Mammary microvascular endothelial cell (primary cell): ENCODE measurements around the genes OLFM4, KLHL1 and BORA.

- RAMPAGE, long total RNA = no peak
These were observed 43.3 kb downstream of the ATP7B start for GRCh38 chr13:51967799-51968408.

- RAMPAGE, long total RNA = start-site peak on the plus strand at chr13:52617485-52617518, 225 and 79 reads in 2 replicates
These were observed 24.9 kb upstream of the HNRNPA1L2 start for GRCh38 chr13:52617016-52618121.

DNA sequence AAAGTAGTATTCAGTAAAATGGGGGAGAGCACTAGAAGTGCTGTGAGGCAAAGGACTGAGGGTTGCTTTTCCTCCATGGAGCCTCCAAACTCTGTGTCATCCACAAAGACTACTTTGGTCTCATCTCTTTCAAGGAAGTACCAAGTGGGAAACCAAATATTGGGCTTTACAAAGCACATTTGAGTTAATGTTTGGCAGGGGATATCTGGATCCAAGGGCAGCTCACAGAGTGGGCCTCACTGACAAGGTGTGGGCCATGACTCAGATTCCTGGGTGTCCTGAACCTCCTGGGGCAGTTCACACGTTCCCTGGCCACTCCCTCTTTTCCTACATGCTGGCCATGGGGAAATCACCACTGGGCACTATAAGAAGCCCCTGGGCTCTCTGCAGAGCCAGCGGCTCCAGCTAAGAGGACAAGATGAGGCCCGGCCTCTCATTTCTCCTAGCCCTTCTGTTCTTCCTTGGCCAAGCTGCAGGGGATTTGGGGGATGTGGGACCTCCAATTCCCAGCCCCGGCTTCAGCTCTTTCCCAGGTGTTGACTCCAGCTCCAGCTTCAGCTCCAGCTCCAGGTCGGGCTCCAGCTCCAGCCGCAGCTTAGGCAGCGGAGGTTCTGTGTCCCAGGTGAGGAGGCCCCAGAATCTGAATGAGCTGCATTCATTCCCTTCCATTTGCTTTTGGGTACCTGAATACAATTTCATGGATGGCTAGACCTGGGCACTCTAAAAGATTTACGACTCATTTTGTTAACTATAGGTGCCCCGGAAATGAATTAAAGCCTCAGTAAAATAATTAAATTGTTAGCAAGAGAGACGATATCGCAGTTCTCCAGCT is at the start of gene OLFM4:
TSS of gene OLFM4 (plus strand) at position 395 of the 832 bp plus-strand sequence.
- RAMPAGE, long total RNA = no peak

DNA sequence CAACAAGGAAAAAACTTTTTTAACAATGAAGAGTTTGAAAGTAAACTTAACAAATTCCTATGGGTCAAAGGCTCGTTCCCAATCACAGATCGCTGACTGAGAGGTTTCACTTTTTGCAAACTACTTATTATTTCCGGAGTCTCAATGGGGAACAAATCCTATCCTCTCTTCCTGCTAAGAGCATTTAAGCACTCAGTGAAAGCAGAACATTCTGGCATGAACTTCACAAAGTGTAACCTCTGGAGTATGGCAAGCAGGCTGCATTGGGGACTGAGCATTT is 484.5 kb downstream of the OLFM4 start:
- RAMPAGE, long total RNA = no peak

DNA sequence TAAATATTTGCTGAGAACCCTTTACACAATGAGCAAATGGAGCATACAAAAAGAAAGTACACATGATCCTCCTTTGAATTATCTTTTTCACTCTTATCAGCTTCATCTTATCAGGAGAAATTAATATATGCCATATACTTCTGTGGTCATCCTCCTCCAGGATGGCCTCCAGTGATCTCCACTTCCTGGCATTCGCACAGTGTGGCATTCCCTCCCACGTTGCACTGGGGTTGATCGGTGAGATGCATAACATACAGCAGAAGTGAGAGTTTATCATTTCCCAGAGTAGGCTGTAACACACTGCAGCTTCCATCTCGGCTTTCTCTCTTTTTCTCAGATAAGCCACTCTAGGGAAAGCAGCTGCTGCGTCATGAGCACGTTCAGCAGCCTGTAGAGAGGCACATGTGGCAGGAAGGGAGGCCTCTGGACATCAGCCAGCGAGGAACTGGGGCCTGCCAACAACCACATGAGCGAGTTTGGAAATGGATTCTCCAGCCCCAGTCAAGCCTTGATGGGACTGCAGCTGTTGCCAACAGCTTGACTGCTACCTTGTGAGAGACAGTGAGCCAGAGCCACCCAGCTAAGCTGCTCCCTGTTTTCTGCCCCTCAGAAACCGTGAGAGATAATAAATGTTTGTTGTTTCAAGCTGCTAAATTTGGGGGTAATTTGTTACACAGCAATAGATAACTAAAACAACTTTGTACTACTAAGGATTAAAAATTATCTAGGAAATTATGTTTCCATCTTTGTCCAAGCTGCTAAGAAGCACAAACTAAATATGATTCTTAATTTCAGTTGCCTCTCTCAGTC is 807.0 kb downstream of the DIAPH3 start:
- RAMPAGE, long total RNA = no peak

DNA sequence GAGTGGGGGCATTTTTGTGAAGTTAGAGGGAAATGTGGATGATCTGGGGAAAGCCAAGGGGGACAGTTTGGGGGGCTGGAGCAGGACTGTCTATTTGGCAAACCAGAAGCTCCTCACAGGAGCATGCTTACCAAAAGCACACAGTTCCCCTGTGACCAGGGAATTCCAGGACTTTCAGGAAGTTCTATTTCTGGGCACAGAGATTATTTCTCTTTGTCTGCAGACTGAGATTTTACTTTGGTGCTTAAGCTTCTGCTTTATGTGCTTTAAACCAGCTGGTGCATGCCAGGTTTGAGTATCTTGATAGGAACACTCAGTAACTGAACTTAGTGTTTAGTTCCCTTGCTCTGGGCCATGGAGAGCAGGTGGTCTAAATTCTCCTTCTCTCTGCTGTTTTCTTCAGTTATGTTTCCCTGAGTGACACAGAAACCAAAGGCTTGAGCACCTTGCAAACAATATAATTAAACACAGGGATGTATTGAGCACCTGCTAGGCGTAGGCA is 525.2 kb downstream of the DIAPH3 start:
- RAMPAGE, long total RNA = no peak

GRCh38 chr13:60395764-60396740 is 968 bp upstream of the TDRD3 start:
- RAMPAGE, long total RNA = no peak

GRCh38 chr13:69959269-69959468 is 149.1 kb downstream of the KLHL1 start:
- RAMPAGE, long total RNA = no peak

DNA sequence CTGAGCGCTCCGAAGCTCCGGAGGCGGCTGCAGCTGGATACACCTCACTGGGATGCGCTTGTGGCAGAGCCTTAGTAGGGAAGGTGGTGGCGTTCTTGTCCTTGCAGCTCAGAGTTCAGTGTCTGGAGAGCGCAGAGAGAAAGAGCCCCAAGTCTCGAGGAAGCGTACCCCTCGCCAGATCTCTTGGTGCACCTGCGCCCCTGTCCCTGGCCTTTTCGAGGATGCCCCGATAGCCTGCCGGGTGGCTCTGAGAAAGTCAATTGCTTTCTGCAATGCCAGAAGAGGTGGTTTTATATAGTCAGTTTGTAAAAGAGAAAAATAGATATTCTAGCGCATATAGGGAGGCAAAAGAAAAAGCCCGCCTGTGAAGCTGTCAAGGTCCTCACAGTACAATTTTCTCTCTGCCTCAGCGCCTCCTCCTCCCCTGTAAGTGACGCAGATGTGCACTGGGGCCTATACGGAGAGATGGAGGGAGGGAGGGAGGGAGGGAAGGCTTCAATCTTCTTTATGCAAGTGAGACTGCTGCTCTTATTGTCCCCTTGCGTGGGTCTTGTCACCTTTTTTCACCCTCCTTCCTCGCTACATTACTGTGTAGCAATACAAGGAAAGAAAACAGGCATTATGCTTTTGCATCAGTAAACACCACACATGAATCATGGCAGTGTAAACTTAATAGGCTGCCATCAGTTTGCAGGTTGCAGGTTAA is at the start of gene KLHL1:
TSS of gene KLHL1 (minus strand) at position 391 of the 706 bp plus-strand sequence.
- RAMPAGE, long total RNA = no peak

- RAMPAGE, long total RNA = no peak
These were observed 1.9 kb downstream of the DACH1 start for GRCh38 chr13:71864913-71865715.

DNA sequence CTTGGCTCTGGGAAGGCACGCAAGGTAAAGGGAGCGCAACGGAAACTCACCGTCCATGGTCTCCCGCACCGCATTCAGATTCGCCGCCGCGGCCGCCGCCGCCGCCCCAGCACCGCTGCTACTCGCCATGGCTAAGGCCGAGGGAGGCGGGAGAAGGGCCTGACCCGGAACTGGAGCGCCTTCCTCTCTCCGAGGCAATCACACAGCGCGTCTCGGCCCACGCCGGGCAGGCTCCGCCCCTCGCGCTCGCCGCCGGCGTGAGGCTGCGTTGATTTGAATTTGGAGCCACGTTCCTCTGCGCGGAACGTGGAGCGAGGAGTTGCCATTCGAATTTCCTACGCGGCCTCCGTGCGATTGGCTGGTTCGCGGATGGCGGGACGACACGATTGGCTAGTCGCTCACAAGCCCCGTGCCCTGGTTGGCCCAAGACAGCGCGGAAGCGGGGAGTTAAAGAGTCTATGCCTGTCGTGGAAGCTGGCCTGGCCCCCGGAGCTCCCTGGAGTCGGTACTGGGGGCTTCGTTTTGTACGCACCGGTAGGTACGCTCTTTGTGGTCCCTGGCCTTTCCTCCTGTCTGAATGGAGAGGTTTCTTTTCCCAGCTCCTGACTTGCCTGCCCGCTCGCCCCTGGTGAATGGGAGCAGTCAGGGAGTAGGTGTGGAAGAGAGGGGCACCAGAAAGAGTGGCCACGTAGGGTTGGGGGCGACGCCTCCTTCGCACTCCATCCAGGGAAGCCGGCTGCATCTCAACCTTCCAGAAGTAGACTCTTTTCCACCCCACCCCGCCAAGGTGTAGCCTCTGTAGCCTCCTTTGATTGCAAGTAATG is at the start of gene BORA:
TSS of gene BORA (plus strand) at position 450 of the 824 bp plus-strand sequence.
- RAMPAGE, long total RNA = start-site peak on the minus strand centred at position 190 of the sequence, 123 bp wide, 1,348 and 507 reads in 2 replicates; start-site peak on the plus strand centred at position 474 of the sequence, 64 bp wide, 482 and 173 reads in 2 replicates

- RAMPAGE, long total RNA = no peak
These were observed 116.1 kb downstream of the PIBF1 start for GRCh38 chr13:72897905-72898478.

DNA sequence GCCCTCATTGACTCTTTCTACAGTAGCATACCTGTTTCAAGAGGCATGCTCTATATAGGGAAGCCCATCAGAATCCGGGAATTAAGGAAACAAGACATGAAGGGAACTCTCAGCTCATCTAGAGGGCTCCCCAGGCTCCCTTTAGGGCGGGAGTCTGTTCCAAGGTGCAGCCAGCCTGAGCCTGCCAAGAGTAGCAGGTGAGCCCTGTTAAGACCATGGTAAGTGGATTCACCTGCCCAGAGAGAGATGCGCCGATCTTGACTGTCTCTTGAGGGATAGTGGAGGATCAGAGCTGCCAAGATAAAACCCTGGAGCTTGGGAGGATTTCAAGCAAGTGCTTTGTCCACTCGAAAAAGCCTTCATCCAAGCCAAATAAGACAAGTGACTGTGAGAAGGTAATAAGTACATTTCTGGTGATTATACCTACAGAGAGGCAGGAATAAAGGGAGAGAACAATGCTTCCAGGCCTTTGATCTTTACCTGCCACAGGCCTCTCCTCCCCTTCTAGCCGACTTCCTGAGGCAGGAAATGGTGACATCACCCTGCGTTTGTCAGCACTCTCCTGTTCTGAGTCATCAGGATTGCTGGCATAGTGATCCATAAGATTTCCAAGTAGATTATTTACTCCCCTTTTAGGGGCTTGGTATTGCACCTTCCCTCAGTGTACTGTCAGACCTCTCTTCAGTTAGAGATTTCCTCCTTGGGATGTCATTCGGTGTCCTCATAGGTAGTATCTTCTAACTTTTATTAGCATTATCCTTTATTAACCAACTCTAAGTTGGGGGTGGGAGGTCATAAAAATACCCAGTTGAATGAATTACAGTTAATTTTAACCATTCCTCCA is 31.5 kb downstream of the KLF5 start:
- RAMPAGE, long total RNA = no peak

- RAMPAGE, long total RNA = no peak
These were observed 364.2 kb downstream of the KLF5 start for GRCh38 chr13:73422857-73423487.

GRCh38 chr13:73618593-73618898 is 559.7 kb downstream of the KLF5 start:
- RAMPAGE, long total RNA = no peak

GRCh38 chr13:73714912-73716199 is 656.6 kb downstream of the KLF5 start:
- RAMPAGE, long total RNA = no peak

- RAMPAGE, long total RNA = no peak
These were observed 1004.1 kb downstream of the KLF5 start for GRCh38 chr13:74062728-74063407.

DNA sequence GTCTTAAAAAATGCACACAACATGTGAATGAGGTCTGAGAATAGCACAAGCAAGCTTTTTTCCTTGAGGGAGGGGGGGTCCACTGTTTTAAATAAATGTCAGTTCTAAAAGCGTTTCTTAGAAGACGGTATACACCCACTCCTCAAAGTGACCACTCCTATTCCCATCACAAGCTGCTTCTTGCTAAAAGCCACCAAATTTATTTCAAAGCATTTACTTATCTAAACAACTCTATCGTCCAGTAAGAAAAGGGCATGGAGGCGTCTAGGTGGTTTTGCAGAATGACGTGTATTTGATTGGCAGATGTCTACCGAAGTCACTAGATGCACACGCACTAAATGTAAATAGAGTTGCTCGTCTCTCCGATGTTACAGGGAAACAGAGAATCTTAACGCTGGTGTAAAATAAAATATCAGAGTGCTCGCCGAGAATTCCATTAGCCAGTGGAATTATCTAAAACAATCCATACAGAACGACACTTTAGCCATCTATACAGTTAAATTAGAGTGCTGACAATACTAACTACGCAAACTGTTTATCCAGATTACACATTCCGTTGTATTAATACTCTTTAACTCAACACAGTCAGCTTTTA is 1073.4 kb downstream of the KLF5 start:
- RAMPAGE, long total RNA = no peak

- RAMPAGE, long total RNA = no peak
These were observed 1073.8 kb downstream of the KLF5 start for GRCh38 chr13:74132656-74132972.

DNA sequence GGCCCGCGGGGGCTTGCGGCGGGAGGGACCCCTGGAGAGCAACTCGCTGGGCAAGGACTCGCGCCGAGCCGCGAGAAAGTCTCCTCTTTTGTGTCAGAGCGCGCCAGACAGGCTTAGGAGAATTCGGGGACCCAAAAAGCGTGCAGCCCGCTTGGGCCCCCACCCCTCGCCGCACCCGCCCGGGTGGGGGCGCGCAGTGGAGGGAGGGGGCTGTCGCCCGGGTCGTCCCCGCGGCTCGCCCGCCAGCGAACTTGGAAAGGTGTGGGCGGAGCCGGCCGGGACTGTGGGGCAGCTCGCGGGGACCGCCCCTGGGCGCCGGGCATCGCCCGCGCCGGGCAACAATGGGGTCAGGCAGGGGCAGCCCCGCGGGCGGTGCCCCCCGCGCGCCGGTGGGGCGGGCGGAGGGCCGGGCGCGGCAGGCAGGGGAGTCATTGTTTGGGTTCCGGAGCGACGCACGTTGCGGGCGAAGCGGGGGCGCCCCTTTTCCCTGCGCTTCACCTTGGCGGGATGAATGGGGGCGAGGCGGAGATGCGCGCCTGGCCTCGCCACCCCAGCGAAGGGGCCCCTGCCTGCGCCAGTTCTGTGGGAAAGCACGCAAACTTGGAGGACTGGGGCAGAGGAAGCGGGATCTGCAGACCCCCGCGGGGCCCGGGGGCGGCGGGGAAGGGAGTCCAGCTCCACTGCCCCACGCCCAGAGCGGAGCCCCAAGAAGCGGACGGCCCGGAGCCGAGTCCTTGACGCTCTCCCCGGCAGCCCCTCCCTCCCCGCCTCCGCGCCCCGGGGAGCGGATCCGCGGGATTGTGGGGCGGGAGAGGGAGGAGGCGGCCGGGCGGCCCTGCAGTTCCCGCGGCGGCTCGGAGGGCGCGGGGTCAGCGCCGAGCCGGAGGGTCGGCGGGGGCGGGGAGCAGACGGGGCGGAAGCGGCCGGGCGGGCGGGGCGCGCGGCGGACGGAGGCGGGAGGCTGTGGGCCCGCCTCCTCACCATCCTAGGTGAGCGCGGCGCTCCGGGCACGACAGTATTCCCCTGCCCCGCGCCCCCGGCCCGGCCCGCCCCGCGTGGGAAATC is 1076.2 kb downstream of the KLF5 start:
- RAMPAGE, long total RNA = no peak